SK-N-DZ (cell line): ENCODE measurements around a stretch of chr1.

GRCh38 chr1:231040904-231041543 is 970 bp upstream of the FAM89A start:
RAMPAGE:
- cytosol, long total RNA = no peak
- nucleus, long total RNA = no peak

DNA sequence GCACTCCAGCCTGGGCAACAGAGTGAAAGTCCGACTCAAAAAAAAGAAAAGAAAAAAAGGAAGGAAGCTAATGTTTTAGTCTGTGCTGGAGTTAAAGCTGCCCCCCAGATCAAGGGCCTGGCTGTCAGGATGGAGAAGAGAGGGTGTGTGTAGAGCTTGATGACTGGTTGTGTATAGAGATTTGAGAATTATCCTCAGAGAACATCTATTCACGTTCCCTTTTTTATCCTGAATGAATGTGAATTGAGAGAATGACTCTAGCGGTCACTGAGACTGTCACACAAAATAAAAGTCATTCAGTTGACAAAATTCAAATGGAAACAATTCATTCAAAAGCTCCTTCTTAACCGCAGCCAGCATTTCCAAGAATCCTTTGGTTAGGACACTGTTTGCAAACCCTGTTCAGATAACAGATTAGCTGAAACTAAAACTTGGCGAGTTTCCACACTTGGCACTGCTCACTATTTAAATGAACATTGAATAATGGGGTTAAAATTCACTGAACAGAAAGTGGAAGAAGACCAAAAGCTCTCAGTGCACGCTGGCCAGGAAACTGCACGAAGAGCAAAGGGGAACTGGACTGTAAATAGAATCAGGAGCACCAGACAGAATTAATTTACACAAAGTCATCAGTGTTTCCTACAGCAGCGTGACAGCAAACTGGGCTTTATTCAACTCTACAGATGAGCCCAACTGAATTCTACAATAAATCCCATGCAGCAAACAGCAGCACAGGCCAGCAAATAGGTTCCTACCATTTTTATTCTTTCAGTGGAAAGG is 13.6 kb upstream of the FAM89A start:
RAMPAGE:
- cytosol, long total RNA = no peak
- nucleus, long total RNA = no peak

RAMPAGE:
- cytosol, long total RNA = no peak
- nucleus, long total RNA = no peak
Measured at GRCh38 chr1:231334073-231334631, 3.5 kb downstream of the EXOC8 start.

RAMPAGE:
- cytosol, long total RNA = no peak
- nucleus, long total RNA = no peak
Measured at GRCh38 chr1:231362253-231362780, 24.2 kb downstream of the SPRTN start.

GRCh38 chr1:231396838-231397358 is 25.2 kb downstream of the EGLN1 start:
RAMPAGE:
- cytosol, long total RNA = no peak
- nucleus, long total RNA = no peak

DNA sequence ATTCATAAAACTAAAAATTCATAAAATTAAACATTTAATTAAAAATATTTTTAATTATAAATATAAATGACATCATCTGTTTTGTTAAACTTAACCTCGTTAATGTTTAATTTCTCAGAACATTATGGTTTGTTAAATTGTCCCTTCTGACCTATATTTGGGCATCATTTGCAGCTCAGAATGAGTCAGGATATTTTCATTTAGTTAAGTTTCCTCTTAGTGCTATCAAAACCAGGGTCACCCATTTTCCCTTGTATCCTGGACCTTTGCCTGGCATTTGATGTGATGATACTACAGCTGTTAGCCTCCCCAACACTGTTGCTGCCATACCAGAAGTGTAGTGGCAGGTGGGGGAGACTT is 30.2 kb downstream of the TSNAX start:
RAMPAGE:
- cytosol, long total RNA = no peak
- nucleus, long total RNA = no peak

DNA sequence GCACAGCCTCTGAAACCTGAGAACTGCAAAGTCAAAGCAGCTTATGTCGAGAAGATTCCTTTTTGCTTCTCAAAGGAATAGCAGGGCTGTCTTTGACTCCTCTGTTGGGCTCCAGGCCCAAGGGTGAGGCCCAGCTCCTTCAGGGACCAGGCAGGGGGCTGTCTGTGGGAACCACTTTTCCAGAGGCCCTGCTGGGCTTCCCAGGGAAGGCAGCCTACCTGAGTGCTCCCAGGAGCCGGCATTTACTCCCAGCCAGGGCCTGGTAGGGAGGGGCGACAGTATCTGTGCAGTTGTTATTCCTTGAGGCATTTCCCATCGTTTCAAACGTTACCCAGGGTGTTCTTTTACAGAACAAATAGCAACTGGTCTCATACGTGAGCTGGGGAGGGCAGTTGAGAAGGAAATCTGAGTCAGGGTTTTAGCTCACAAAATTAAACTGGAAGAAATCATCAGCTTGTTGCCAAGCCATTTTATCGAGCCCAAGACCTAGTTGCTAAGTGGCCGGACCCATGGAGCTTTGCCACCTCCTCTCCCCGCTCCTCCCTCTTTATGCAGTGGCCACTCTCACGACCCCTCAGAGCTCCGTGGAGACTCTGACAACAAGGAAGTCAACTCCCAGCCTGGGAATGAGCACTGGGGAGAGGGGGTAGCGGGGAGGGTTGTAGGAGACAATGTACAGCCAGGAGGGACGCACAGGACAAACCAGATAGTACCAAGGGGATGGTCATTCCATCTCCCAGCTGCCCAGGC is 251.1 kb downstream of the SIPA1L2 start:
RAMPAGE:
- cytosol, long total RNA = no peak
- nucleus, long total RNA = no peak

DNA sequence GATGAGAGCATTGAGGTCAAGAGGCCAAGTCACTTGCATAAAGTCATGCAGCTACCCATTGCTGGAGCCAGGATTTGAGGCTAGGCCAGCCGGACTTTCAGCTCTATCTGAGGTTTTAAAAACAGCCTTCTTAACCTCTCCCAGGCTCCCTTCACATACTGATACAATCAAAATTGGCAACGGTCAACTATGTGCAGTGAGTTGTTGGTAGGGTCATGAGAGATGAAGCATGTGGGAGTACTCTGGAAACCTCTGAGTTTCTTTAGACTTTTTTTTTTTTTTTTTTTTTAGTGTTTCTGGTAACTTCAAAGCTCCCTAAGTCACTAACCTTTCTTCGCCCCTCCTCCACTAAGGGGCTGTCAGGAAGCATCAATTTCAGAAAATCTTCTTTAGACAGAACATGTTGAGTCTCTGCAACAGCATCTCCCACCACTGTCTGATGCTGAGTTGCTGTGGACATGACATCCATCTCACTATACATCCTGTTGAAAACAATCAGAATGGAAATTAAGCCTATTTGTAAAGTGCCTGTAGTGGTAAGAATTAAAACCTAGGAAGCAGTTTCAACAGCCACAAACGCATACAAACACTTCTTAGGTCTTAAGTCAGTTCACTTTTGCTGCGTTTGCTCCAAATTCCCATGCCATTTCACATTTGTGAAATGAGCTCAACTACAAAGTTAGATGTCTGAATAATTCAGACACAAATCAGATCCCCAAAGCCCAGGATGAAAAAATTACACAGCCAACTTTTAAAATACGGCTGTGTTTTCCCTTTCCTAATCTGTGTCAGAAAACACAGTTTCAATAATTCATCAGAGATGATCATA is 201.6 kb downstream of the SIPA1L2 start:
RAMPAGE:
- cytosol, long total RNA = no peak
- nucleus, long total RNA = no peak

GRCh38 chr1:232628946-232629750 is 785 bp downstream of the SIPA1L2 start:
RAMPAGE:
- cytosol, long total RNA = no peak
- nucleus, long total RNA = no peak

DNA sequence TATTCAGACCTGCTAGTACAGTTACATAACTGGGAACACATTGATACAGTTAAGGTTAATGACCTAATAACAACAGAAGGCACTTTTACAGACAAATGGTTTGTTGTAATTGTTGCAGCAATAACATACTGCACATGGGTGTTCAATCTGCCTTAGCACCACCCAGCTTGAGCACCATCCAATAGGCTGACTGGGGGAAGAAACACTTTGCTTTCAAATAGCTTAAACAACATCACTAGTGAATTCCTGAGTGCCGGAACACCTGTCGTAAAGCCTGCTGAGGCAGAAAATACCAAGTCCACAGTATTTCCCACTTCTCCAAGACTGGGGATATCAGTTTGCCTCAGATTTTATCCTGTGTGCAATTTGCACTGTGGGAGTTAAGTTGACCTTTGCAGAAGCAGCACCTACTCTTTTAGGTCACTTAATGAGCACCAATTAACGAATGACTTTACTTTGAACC is 40.2 kb upstream of the MAP10 start:
RAMPAGE:
- cytosol, long total RNA = no peak
- nucleus, long total RNA = no peak

DNA sequence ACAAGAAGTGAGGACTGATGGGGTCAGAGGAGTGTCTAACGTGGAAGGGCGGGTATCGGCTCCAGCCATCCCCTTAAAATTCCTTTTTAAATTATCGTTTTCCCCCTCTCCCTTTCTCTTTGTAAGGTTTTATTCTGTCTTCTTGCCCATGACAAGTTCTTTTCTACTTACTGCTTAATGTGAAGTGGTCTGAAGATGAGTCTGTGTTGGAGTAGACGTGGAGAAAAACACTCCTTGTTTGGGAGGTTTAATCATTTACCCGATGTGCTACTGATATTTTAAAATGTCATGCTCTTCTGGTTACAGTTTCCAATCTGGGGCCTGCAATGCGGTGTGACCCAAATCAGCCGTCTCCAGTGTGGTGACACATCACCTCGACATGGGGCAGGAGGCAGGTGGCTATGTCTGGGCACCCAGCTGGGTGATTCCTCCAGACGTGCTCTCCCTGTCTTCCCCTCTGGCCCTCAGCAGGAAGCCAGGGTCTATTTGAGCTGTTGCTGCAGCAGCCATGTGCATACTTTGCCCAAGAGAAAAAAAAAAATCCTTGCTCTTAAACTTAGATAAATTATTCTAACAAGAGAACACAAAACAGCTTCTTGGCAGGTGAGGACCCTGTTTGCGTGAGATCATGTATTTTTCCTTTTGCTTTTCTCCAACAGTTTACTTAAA is 39.0 kb upstream of the MAP10 start:
RAMPAGE:
- cytosol, long total RNA = no peak
- nucleus, long total RNA = no peak

DNA sequence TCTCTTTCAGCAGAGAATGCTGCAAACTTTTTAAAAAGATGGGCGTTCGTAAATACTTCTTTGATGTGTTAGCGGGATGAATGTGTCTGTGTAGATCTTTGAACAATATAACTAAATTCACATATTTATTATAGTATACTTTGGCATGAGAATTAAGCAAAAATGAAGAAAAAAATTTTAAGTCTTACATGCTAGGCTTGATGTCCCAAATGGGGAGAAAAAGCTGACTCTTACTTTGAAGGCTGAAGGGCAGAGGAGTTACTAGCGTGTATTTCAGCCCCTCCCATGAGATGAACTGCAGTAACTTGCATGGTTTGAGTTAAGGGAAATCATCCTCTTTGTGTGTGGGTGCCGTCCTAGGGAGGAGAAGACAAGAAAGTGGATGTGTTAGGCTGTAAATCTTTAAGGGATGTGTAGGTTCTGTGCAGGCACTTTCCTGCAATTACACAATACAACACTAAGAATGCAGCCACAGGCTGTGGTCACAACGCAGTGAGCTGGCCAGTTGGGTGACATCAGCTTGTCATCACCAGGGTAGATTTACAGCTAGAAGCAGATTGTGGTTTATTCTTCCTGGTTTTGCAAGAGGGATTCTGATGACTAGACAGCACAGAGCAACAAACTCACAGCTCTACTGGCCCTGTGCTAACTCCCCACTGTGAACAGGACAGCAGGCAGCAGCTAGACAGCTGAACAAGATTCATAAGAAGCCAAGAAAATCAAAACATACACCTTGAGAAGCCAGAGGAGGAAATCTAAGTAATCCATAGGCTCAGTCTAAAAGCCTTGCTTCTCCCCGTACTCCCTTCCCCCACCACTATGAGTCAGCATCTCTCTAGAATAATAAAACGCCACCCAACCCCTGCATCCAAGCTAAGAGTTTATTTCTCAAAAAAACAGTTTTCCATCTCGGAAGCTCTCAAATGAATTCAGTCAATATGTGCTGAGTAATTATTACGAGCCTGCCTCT is 162.5 kb downstream of the NTPCR start:
RAMPAGE:
- cytosol, long total RNA = no peak
- nucleus, long total RNA = no peak

DNA sequence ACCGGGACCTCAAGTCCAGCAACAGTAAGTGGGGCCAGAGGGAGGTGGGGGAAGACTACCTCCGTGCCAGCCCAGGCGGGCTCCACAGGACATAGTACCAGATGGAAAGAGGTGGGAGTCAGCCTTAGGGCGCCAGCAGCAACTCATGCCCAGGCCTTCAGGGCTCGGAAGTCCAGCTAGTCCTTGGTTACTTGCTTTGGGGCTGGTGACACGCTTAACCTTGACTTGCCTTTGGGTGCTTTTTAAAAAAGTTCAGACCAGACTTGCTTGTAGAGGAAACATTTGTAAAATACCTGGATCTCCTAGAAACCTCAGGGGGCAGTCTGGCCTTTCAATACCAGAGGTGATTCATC is 1.3 kb downstream of the MAP3K21 start:
RAMPAGE:
- cytosol, long total RNA = no peak
- nucleus, long total RNA = no peak

DNA sequence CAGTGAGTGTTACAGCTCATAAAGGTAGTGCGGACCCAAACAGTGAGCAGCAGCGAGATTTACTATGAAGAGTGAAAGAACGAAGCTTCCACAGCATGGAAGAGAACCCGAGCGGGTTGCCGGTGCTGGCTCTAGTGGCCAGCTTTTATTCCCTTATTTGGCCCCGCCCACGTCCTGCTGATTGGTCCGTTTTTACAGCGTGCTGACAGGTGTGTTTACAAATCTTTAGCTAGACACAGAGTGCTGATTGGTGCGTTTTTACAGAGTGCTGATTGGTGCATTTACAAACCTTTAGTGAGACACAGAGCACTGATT is 68.3 kb downstream of the MAP3K21 start:
RAMPAGE:
- cytosol, long total RNA = no peak
- nucleus, long total RNA = no peak

DNA sequence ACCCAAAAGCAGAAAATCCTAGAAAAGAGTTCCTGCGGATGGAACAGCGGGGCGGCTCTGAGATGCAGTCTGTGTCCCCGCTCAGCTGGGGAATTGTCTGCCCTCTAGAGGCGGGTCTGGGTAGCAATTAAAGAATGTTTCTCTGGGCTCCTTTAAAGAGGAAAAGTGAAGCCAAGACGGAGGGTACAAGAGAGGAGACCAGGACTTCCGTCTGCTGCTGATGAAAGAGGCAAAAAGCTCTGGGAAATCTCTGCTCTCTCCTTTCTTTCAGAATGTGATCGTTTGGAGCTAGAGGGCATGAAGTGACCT is 46.6 kb upstream of the COA6 start:
RAMPAGE:
- cytosol, long total RNA = no peak
- nucleus, long total RNA = no peak

DNA sequence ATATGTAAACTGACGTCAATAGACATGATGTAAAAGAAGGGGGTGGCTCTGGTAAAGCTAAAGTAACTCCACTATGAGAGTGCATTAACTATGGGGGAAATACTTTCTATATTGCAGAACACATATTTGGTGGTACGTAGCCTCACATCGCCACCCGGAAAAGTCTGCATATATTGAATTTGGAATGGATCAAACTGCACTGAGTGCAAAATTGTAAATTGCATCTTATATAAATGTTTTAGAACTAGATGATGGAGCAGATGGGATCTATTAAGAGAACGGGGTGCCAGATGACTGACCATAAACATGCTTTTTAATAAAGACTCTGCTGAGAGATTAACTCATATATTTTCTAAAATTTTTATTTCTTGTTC is 803 bp upstream of the COA6 start:
RAMPAGE:
- cytosol, long total RNA = no peak
- nucleus, long total RNA = no peak

RAMPAGE:
- cytosol, long total RNA = no peak
- nucleus, long total RNA = no peak
Measured at GRCh38 chr1:234495018-234495985, 16.3 kb upstream of the TARBP1 start.

GRCh38 chr1:234498860-234499691 is 20.1 kb upstream of the TARBP1 start:
RAMPAGE:
- cytosol, long total RNA = no peak
- nucleus, long total RNA = no peak

RAMPAGE:
- cytosol, long total RNA = no peak
- nucleus, long total RNA = no peak
Measured at GRCh38 chr1:234582266-234582642, 27.7 kb downstream of the IRF2BP2 start.

DNA sequence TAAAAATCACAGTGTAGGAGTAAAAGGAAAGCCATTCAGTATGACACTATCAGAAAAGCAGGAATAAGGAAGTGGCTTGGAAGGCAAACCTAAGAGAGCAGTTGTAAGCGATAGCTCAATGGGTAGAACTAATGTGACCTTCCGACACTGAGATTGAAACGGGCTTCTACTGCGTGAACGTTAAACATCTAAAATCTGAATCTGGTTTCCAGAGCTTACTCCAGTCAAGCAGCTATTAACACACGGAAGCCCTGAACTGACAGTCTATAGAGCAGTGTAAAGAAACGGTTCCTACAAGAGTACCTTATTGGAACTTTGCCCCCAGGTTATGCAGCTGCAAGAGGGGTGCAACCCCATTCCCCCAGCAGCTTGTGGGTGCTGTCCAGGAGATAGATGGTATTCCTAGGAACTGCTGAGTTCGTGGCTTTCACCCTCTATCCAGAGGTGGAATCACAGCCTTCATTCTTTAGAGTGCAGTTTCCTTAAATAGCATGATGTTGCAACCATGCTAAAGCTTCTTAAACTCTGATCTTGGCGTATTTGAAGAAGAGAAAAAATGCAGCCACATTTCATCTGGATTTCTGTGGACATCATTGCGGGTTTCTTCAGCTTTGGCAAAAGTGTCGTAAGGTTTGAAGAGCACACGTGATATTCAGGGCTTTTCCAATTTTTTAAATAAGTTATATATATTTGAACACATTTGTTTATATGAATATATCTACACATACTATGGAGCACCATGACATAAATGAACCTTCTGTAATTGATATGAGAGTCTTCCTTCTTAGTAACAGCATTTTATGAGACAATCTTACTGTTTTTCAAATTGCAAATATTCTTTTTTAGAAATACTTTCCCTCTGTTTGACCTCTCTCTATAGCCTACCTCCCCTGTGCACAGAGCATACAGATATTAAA is 3.5 kb upstream of the IRF2BP2 start:
RAMPAGE:
- cytosol, long total RNA = no peak
- nucleus, long total RNA = no peak